GM19240 (cell line): ENCODE measurements around a stretch of chr1.

DNA sequence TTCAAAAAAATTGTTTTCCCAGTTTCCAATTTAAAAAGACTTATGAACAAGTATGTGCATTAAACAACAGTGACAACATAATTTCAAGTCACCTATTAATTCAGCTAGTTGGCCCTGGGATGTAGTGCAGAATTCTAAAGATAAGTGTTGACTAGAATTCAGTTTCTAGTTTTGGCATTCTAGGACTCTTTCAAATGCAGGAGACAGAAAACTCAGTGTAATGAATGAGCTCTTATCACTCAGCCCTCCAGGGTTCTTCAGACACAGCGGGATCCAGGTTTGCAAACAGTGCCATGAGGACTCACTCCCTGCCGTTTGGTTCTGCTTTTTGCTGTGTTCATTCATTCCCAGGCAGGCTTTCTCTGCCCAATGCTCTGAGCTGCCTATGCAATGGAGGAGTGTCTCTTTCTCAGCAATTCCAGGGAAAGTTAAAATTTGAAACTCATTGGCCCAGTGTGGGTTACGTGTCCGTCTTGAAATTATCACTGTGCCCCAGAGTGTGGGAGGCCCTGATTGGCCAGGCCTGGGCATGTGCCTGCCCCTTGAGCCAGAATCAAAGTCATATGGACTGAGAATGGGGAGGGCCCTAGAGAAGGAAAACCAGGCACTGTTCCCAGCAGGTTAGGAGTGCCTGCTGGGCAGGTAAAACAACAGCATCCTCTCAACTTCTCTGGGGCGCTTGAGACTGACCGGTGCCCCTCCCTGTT lies 43.3 kb downstream of the TMEM51 start:
- RRBS, result 96% methylated on average over 1 of the region's 6 CpGs

GRCh38 chr1:15308655-15309130 lies 61.7 kb downstream of the FHAD1 start:
- RRBS, result no CpG with 5 or more reads among the region's 6 CpGs

- RRBS, result no CpG with 5 or more reads among the region's 17 CpGs
These were observed 5.8 kb upstream of the CTRC start for GRCh38 chr1:15432198-15433046.

- RRBS, result no CpG with 5 or more reads among the region's 9 CpGs
These were observed 16.7 kb downstream of the CELA2B start for GRCh38 chr1:15492474-15493038.

GRCh38 chr1:15640630-15641164 lies 18.8 kb upstream of the RSC1A1 start:
- RRBS, result no CpG with 5 or more reads among the region's 3 CpGs

GRCh38 chr1:15665931-15666963 lies 6.7 kb downstream of the RSC1A1 start:
- RRBS, result no CpG with 5 or more reads among the region's 3 CpGs

DNA sequence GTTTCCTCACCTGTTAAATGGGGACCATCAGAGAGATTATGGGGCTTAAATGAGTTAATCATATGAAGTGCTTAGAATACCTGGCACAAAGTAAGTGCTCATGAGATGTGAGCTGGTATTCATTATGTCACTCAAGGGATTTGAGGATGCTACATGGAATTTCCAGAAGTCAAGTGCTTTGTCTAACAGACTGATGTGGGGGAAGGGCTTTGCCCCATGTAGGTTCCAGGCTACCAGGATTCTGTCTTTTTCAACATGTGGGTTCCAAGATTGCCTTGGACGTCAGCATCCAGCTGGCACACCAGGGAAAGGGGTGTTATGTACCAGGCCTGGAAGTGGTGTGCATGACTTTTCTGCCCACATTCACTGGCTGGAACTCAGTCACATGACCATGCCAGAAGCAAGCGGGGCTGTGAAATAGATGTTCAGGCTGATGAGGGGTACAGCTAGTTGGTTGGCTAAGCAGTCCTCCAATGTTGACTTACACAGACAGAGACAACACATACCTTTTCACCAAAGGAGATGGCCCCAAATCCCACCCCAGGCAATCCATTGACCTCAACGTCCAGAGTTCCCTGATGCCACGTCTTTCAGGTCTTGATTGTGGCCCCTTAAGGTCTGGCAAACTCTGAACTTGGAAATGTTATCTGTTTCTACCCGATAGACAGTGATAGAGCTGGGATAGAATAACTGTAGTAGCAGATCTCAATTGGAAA lies 10.3 kb downstream of the RSC1A1 start:
- RRBS, result no CpG with 5 or more reads among the region's 5 CpGs

- RRBS, result no CpG with 5 or more reads among the region's 9 CpGs
These were observed 16.3 kb upstream of the SLC25A34 start for GRCh38 chr1:15719633-15720194.

GRCh38 chr1:15739094-15739593 lies 3.1 kb downstream of the SLC25A34 start:
- RRBS, result 89% methylated on average over 4 of the region's 17 CpGs

- RRBS, result 9% methylated on average over 6 of the region's 27 CpGs
These were observed 1.3 kb upstream of the FBLIM1 start for GRCh38 chr1:15756949-15758090.

DNA sequence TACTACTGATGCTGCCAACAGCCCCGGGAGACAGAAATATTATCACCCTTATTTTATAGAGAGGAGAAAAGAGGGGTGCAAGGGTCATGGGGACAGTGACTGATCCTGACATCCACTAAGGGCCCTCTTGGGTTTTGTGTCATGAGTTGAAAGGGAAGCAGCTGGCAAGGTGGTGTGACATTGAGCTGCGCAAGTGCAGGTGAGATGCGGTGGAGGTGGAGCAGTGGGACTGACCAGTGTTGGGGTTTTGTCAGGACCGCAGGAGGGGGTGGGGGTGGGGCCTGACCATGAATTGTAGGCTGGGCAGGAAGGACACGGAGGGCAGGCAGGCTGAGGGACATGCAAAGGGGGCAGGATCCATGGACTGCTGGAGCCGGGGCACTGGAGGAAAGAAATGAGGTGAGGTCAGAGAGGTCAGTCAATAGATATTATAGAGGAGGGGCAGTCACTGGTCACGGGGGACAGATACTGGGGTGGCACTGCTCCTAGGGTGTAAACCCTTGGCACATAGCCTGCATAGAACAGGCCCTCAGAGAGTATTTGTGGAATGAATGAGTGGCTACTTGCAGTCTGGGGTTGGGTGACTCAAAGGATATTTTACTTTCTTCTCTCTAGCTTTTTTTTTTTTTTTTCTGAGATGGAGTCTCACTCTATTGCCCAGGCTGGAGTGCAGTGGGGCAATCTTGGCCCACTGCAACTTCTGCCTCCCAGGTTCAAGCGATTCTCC lies 6.5 kb downstream of the UQCRHL start:
- RRBS, result no CpG with 5 or more reads among the region's 8 CpGs

GRCh38 chr1:15884554-15885339 lies 37.2 kb downstream of the SPEN start:
- RRBS, result no CpG with 5 or more reads among the region's 11 CpGs

GRCh38 chr1:15930025-15930910 lies 45.6 kb downstream of the ZBTB17 start:
- RRBS, result no CpG with 5 or more reads among the region's 13 CpGs

DNA sequence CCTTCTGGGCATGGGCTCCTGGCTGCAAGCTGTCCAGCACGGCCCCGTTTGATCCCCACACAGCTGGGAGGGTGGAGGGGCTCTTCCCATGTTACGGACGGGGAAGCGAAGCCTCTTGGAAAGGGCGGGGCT lies 857 bp upstream of the HSPB7 start:
- RRBS, result no CpG with 5 or more reads among the region's 6 CpGs

- RRBS, result no CpG with 5 or more reads among the region's 6 CpGs
These were observed 2.6 kb upstream of the FAM131C start for GRCh38 chr1:16075928-16076479.

- RRBS, result 74% methylated on average over 2 of the region's 7 CpGs
These were observed 39.5 kb upstream of the FAM131C start for GRCh38 chr1:16112943-16113441.

GRCh38 chr1:16138781-16139648 lies 16.9 kb downstream of the EPHA2 start:
- RRBS, result 100% methylated on average over 1 of the region's 11 CpGs

- RRBS, result no CpG with 5 or more reads among the region's 14 CpGs
These were observed 8.9 kb downstream of the EPHA2 start for GRCh38 chr1:16146727-16147677.

- RRBS, result no CpG with 5 or more reads among the region's 4 CpGs
These were observed 9.6 kb upstream of the EPHA2 start for GRCh38 chr1:16165481-16165842.

- RRBS, result no CpG with 5 or more reads among the region's 4 CpGs
These were observed 24.1 kb downstream of the ARHGEF19 start for GRCh38 chr1:16188407-16188750.